HT-29 (cell line): Measurements from ENCODE around the genes MAP4K1 and EIF3K.

DNA sequence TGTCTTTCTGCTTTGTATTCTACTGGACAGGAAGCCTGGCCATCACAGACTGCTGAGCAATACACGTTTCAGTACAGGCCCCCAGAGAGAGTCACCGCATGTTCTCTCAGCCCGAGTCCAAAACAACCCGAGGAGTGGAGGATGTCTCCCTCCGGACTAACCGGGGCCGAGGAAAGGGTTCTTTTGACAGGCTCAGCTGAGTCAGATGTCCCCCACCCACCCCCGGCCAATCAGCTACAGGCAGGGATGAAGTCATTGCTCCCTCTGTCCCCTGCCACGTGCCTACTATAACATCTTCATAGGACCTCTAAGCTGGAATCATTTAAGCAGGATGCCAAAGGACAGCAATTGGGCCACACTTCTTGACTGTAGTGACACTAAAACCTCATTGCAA lies 97.9 kb downstream of the SIPA1L3 start:
- RAMPAGE, long total RNA: no peak

GRCh38 chr19:38024904-38025696 lies 118.1 kb downstream of the SIPA1L3 start:
- RAMPAGE, long total RNA: no peak

DNA sequence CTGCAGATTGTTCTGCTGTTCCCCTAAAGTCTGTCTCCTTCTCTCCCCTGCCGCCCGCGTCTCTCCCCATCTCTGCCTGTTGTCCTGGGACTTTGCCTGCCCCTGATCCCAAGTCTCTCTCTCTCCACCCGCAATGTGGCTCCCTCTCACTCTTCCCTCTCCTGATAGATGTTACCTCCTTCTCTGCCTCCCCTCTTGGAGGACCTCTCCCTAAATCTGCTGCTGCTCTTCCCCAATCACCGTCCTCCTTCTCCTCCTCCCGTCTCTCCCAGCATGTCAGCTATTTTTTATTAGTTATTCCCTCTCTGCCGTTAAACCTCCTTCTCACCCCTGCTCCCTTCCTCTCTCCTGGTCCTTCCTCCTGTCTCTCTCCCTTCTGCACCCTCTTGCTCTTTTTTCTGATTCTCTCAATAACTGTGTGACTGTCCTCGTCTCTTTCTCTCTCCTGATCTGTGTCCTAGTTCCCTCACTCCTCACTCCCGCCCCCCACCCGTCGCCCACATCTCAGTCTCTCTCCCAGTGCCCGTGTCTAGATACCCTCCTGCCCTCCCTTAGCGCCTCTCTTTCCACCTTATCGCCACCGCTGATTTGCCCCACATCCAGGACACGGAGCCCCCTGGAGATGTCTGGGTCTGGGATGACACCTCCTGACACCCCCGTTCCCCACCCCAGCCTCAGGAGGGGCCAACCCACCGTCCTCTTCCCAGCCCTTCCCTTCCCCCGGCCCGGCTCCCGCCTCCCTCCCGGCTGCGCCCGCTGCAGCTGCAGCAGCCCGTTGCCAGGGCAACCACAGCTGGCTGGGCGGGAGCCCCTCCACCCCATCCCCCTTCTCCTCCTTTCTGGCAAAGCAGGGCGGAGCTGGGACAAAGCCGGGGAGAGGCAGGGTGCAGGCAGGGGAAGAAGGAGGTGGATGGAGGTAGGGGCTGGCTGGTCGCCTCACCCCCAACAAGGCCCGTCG lies 13.7 kb downstream of the DPF1 start:
- RAMPAGE, long total RNA: no peak

DNA sequence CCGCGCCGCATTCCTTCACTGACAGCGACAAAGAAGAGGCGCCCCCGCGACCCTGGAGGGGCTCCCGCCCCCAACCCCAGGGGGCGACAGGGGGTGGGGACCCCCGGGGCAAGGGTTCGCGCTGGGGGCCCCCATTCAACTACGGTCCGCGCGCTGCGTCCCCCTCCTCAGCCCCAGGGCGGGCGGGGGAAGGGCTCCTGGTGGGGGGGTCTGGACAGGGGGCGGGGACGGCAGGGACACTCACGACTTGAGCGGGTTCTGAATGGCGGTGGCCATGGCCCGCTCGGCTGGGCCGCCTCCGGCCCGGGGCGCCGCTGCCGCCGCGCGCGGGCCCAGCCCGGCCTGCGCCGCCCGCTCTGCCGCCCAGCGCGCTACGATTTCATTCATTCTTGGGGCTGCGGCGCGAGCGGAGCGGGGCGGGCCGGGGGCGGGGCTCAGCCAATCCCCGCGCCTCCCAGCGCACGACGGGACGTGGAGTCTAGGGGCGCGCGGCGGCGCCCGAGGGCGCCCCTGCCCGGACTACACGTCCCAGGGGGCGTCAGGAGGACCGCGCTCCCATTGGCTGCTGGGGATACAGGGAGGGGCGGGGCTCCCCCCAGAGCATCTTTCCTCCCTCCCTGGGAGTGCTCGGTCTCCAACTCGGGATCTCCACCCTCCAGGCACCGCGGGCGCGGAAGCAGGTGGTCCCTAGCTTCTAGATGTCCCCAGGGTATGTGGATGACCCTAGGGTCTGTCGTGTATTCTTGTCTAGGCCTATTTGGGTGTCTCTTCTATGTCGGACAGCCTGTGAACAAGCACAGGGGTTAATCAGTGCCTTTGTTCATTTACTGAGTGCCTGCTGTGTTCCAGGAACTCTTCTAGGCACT lies 5.5 kb upstream of the DPF1 start:
- RAMPAGE, long total RNA: no peak

GRCh38 chr19:38318645-38319030 lies 1.0 kb upstream of the KCNK6 start:
- RAMPAGE, long total RNA: no peak

DNA sequence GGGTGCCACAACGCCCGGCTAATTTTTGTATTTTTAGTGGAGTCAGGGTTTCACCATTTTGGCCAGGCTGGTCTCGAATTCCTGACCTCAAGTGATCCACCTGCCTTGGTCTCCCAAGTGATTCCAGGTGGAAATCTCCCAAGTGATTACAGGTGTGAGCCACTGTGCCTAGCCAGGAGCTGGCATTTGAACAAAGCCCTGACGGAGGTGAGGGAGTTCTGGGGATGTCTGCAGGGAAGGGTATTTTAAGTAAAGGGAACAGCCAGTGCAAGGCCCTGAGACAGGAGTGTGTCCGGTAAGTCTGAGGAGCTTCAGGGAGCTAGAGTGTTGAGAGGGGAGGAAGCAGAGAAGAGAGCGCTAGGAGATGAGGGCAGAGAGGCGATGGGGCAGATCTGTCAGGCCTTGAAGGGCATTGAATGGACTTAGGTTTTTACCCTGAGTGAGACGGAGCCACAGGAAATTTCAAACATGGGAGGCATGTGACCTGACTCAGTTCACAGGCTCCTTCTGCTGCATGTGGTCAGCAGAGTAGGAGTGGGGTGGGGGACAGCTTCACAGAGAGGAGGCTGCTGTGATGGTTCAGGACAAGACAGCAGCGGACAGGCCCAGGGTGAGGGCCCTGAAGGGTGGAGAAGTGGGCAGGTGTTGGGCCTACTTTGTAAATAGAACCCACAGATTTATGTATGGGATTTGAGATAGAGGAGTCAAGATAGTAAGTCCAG lies 2.6 kb upstream of the FAM98C start:
- RAMPAGE, long total RNA: no peak

GRCh38 chr19:38496871-38497612 lies 63.6 kb downstream of the RYR1 start:
- RAMPAGE, long total RNA: no peak

- RAMPAGE, long total RNA: no peak
Observed at GRCh38 chr19:38617755-38618562, at the start of gene MAP4K1. Gene MAP4K1 (minus strand): TSS chr19:38617953.

- RAMPAGE, long total RNA: start-site peak on the plus strand at chr19:38619065-38619236, 612 and 1,283 reads in 2 replicates
Observed at GRCh38 chr19:38618563-38619604, at the start of gene EIF3K. Gene EIF3K (plus strand): TSS chr19:38619188.

DNA sequence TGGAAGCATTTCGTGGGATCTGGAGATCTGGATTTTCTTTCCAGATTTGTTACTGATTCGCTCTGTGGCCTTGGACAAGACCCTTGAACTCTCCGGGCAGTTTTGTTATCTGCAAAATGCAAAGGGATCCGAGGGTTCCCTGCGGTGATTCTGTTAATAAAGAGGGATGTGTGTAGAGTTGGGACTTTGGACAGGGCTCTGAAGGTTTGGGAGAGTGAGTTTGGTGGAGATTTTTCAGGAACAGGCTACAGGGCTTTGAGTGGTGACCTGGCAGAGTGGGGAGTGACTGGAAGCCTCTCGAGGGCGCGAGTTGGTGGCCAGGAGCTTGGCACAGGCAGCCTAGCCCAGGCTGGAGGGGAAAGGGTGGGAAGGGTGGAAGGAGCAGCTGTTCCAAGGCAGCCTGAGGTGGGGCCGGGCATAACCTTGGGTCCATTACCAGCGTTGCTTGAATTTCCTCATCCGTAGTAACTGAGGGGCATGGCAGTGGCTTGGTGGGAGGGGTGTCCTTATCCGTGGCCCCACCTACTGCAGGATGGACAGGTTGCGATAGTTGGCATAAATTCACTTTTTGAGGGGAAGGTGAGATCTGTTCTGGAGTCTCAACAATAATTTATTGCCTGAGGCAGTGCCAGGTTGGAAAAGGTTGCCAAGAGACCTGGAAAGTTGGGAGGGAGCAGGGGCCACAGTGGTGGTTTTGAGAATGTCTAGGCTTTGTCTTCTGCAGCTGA lies 2.1 kb downstream of the ACTN4 start:
- RAMPAGE, long total RNA: no peak

DNA sequence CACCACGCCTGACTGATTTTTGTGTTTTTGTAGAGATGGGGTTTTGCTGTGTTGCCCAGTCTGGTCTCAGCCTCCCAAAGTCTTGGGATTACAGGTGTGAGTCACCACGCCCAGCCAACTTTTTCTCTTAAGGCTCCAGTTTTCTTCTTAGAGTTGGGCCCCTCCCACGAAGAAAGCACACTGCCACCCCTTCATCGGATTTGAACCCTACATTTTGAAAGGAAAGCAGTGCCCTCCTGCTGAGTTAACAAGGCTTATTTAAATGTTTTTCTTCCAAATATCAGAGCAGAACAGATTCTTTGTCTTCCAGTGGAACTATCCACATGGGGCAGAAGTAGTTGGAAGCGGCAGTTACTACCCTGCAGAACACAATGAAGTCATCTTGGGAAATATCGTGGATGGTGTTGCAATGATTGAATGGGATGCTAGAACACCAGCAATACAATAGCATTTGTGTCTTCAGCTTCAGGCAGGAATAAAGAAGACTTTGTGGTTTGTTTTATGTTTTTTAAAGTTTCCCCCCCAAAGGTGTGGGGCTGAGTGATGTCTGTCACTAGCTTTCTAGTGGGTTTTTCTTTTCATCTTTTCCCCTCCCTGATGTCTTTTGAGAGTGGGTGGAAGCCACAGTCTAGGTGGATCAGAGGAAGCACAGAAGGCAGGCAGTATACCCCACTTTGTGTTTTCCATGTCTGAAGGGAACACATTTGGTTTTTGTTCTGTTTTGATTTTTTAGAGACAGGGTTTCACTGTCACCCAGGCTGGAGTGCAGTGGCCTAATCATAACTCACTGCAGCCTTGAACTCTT lies 9.0 kb downstream of the ACTN4 start:
- RAMPAGE, long total RNA: no peak

- RAMPAGE, long total RNA: no peak
Observed at GRCh38 chr19:38667047-38668231, 20.0 kb downstream of the ACTN4 start.

- RAMPAGE, long total RNA: no peak
Observed at GRCh38 chr19:38685713-38686612, 38.5 kb downstream of the ACTN4 start.

DNA sequence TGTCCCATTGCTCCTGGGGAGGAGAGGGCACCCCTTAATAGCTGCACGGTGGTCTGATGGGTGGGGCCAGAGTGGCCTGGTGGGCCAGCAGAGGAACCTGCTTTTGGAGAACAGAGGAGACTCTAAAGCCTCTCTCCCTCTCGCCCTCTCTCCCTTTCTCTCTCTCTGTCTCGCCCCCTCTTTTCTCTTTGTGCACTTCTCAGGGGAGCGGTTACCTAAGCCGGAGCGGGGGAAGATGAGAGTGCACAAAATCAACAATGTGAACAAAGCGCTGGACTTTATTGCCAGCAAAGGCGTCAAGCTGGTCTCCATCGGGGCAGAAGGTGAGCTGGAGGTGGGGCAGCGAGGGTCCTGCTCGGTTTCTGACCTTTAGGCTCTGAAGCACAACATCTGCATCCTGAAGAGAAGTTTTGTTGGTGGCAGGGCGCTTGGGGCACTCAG lies 43.5 kb downstream of the CAPN12 start:
- RAMPAGE, long total RNA: no peak

- RAMPAGE, long total RNA: no peak
Observed at GRCh38 chr19:38704335-38705438, 39.6 kb downstream of the CAPN12 start.

DNA sequence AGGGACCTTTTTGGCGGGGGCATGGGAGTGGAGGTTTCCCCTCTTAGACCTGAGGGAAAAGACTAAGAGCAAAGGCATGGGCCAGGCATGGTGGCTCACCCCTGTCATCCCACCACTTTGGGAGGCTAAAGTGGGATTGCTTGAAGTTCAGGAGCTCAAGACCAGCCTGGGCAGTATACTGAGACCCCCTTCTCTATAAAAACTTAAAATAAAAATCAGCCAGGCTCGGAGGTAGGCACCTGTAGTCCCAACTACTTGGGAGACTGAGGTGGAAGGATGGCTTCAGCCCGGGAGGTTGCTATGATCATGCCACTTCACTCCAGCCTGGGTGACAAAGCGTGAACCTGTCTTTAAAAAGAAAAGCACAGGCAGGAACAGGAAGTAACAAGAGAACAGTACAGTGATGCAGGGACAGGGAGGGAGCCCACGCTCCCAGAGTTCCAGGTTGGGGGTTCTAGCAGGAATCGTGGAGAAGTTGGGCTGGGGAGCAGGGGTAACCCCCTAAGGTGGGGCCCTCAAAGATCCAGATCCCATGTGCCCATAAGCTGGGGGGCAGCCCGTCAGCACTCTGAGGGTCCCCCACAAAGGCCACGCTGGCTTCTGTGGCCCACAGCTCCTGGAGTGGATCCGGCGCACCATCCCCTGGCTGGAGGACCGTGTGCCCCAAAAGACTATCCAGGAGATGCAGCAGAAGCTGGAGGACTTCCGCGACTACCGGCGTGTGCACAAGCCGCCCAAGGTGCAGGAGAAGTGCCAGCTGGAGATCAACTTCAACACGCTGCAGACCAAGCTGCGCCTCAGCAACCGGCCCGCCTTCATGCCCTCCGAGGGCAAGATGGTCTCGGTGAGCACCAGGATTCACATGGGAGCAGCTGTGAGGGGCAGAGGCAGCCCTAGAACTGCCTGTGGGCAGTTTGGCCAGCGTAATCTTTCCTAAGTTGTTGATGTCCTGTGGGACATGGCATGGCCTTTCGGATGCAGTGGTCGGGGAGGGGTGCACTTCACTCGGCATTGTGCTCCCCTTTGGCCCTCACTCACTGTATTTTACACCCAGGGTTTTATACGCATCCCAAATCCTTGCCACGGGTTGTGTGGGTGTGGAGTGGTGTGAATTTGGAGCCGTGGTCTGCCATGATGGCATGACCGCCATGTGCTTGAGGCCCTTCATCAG lies 27.4 kb downstream of the CAPN12 start:
- RAMPAGE, long total RNA: no peak

GRCh38 chr19:38718674-38719606 lies 25.3 kb downstream of the CAPN12 start:
- RAMPAGE, long total RNA: no peak

DNA sequence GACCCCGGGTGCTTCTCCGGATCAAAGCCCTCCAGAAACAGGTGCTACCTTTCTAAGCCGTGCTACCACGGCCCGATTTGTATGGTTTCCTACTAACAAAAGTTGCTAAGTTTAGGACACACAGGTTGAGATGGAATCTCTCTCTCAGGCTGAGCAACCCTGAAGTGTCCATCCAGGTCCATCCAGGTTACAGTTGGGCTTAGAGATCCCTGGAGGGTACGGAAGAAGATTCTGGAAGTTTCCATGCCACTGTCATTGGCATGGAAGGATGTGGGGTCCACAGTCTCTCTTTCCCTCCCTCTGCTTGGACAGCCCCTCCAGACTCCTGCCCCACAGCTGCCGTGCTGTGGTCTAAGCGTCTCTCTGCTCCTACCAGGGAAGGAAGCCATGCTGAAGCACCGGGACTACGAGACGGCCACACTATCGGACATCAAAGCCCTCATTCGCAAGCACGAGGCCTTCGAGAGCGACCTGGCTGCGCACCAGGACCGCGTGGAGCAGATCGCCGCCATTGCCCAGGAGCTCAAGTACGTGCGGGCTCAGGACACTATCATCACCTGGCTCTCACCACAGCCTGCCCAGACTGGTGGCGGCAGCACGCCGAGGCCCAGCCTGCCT lies 23.0 kb downstream of the CAPN12 start:
- RAMPAGE, long total RNA: no peak

- RAMPAGE, long total RNA: no peak
Observed at GRCh38 chr19:38830838-38831594, 578 bp downstream of the ECH1 start.

DNA sequence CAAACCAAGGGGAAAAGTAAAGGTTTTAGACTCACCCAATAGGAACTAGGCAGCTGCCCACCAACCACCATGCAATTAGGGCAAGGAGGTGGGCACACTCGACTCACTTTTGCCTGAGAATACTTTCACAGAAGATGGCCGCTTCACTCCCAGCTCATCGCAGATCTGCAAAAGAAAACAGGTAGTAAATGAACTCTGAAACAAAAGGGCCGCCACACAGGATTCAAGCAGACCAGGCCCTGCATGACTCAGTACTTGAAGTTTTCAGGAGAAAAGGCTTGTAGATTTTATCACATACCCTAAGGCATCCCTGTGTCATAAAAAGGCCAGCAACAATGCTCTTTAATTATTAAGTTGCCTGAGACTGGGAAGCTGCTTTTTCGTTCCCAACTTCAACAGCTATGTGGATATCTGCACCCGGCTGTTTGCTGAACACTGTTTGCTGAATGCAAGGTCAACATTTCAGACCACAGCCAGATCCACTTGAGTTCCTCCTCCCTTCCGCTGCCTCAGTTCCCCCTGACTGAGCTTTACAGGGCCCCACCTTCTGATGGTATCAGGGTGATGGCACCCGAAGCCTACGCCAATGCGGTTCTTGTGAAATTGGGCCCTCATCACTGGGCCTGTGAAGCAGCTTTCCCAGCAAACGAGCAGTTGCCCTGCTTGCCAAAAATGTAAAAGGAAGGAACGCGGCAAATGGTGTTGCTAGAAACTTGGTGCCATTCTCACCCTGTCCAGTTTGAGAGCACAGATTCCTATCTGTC lies 6.1 kb upstream of the ECH1 start:
- RAMPAGE, long total RNA: no peak